ENCODE results near the genes KIF13A, NHLRC1 and MBOAT1.

DNA sequence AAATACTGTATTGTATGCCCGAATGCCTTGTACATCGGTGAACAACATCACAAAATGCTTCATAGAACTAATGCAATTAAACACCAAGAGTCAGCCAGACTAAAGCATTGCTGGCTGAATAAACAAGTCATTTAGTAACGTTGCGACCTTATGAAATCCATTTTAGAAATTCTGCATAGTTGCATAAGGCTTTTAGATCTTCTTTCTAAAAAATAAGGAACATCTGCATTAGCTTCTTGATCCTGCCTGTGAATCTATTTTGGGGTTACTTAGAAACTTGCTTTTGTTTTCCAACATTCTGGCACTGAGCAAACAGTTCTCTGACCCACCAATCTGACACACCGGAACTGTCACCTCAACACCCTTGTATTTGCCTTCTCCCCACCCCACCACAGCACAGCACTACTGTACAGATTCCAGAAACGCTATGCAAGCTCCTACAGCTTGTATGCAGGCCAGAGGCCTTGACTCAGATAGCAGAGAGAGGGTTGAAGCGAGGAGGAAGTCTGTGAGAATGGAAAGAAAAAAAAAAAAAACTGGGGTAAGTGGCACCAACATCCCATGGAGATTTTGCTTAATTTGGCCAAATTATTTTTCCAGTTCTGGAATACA is 55.0 kb downstream of the KIF13A start:
- PRO-cap, 8 experiments: no peak in any of the 8 experiments

GRCh38 chr6:17987375-17987996 is at the start of gene KIF13A:
Gene KIF13A (minus strand): TSS chr6:17987635.
- PRO-cap, 8 experiments: peak in 8 of 8 experiments; most common plus-strand start chr6:17987763 (in 8); most common minus-strand start chr6:17987901 (in 7)

DNA sequence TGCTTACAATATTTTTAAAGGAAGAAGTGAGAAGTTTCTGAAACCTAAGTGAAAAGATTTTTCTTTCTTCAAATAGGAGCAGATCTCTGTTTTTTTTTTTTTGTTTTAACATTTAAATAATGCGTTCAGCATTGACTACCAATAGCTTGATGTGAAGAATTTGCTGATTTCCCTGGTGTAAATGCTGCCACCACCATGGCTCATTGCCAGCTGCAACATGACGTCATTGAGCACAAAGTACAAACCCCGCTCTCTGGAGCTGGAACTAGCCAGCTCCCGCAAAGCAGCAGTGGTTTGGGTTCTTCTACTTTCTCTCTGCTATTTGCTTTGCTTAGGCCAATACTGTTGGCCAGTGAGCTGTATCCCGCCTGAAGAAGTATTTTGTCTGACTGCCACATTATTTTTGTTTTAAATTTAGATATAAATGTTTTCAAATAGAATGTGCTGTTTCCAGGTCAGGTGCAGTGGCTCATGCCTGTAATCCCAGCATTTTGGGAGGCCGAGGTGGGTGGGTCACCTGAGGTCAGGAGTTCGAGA is 47.3 kb upstream of the KIF13A start:
- PRO-cap, 8 experiments: no peak in any of the 8 experiments

DNA sequence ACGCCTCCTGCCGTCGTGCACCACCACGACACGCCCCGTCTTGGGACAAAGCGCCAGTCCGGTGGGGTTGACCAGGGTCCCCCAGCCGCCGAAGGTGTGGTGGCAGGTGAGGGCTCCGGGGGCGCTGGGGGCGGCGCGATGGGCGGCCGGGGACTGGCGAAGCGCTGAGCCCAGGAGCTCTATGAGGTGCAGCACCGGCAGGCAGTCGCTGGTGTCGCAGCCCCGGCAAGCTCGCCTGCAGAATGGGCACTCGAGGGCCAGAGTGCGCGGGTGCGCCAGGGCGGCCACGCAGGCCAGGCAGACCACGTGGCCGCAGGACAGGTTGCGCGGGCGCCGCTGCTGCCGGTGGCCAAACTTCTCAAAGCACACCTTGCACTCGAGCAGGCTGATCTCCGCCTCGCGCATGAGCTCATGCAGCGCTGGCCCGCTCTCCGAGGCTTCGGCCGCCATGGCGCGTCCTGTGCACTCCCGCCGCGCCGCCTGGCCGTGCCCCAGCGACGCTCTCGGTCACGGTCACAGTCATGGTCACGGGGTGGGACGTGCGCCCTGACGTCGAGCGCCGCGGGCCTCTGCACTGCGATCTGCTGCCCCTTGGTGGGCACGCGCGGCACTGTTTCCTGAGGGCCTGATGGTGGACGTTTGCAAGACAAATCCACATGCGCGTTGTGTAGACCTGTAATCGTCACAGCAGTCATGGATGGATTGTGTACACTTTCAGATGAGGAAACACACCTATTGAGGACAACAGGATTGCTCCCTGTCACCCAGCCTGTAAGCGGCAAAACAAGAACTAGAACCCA is at the start of gene NHLRC1:
TSS of gene NHLRC1 (minus strand) at position 521 of the 800 bp plus-strand sequence.
- PRO-cap, 8 experiments: peak in 8 of 8 experiments; most common plus-strand start position 610 of the sequence (in 6); most common minus-strand start position 488 of the sequence (in 8)

- PRO-cap, 8 experiments: no peak in any of the 8 experiments
Observed at GRCh38 chr6:18141692-18142253, 13.1 kb downstream of the TPMT start.

DNA sequence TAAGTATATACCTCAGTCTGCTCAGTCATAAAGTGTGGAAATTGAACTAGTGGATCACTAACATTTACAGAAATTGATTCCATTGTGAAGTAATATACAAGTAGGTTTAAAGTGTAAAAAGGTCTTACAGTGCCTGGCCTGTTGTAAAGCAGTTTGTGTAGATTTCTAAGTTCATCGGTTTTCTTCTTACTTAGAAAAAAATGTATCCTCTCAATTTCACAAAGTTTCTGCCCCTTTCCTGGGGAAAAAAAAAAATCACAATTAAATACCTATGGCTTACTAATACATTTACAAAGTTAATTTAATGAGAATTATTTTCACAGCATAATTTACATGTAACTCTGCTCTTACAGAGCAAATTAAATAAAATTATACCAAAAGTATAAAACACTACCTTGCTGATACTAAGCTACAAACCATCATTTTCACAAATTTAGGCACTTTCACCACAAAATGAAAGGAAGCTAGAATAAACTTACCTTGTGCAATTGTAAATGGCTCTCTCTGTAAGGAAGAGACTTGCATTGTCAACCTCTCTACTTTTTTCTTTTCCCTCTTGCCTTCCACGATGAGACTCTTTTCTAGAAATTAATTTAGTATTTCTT is 6.4 kb downstream of the DEK start:
- PRO-cap, 8 experiments: no peak in any of the 8 experiments

DNA sequence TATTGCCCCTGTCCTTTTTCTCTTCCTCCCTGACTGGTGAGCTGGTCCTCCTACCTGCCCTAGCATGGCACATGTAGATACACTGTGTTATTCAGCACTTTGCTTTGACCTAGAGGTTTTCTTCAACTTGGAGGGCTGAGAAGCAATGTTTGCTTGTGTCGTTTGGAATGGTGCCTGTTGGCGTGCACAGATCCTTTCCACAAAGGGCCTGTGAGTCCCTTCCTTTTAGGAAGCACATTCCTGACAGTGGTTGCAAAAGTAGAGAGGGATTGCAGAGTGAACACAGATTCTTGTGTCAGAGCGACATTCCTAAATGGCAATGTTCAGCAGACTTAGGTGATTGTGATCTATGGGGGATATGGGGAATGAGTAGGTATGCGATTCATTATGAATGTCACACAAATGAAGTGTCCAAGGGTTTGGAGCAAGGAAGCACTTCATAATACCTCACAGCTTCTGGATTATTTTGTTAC is 850 bp upstream of the RNF144B start:
- PRO-cap, 8 experiments: no peak in any of the 8 experiments

- PRO-cap, 8 experiments: no peak in any of the 8 experiments
Observed at GRCh38 chr6:19232083-19232670, 605.0 kb upstream of the ID4 start.

- PRO-cap, 8 experiments: no peak in any of the 8 experiments
Observed at GRCh38 chr6:19312055-19312757, 525.0 kb upstream of the ID4 start.

GRCh38 chr6:19806384-19806770 is 30.8 kb upstream of the ID4 start:
- PRO-cap, 8 experiments: no peak in any of the 8 experiments

DNA sequence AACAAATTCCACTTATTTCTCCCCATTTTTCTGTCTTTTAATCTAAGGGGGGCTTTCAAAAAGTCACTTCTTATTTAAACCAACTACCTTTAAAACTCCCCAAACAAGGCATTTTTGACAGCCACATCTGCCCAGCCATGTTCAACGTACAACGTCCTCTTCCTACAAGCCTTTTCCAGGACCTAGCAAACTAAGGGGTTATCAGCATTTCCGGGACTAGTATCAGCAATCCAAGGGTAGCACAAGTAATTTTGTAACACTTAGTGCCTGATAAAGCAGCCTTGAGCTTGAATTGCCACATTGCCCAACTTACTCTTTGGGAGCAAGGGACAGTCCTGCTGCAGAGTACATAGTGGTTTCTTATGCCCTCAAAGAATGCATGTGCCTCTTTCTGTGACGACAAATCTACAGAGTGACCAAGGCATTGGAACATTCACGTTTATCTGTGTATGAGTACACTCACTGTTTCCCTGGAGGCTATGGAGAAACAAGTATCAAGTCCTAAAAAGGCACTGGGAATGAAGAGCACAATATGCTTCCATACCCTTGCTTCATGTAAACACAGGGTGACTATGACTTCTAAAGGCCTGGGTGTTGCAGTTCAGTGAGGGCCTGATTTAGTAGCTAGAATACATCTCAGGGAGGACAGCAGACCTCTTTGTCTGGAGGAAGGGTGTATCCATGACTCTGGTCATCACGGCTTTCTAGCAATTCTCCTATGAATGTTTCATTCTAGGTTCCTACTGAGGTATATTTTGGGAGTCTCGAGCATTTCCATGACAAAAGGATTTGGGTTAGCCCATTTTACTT is 3.2 kb upstream of the ID4 start:
- PRO-cap, 8 experiments: no peak in any of the 8 experiments

DNA sequence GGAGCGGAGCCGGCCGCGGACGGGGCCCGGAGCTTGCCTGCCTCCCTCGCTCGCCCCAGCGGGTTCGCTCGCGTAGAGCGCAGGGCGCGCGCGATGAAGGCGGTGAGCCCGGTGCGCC is 351 bp downstream of the ID4 start:
- PRO-cap, 8 experiments: no peak in any of the 8 experiments

DNA sequence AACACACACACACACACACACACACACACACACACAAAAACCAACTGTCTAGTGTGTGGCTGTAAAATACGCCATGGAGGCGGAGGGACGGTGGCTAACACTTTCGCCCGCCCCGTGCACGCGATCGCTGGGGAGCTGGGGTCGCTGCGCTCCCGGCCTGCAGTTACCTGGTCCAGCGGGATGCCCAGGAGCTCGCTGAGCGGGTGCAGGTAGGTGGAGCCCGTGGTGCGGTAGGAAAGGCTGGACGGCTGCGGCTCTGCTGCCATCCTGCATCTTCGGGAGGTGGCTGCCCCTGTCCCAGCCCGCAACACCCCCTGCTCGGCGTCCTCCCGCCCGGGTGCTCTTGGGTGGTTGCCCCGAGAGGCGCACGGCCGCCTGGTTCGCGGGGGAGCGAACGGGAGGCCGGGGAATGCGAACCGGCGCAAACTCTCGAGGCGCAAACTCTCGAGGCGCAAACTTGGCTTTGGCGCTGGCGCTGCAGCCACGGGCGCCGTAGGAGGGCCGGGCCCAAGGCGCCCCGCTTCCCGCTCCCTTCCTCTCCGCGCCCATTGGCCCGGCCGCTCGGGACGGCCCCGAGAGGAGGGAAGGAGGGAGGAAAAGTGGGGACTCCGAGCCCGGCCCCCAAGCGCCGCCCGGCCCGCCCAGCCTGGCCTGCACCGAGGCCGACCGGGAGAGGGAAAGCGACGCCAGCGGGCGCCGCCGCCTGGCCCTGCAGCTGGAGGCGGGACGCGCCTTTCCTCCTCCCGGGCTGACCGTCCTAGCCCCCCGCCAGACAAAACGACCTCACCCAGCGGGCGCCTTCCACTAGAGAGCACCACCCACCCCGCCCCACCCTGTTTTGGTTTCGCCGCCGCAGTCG is at the start of gene MBOAT1:
TSS of gene MBOAT1 (minus strand) at position 501 of the 859 bp plus-strand sequence.
- PRO-cap, 8 experiments: peak in 8 of 8 experiments; most common plus-strand start position 672 of the sequence (in 6); most common minus-strand start position 766 of the sequence (in 7)

GRCh38 chr6:20401096-20401642 is 510 bp upstream of the E2F3 start:
- PRO-cap, 8 experiments: peak in 1 of 8 experiments; most common plus-strand start chr6:20401261 (in 1); most common minus-strand start chr6:20401202 (in 1)

- PRO-cap, 8 experiments: no peak in any of the 8 experiments
Observed at GRCh38 chr6:20429059-20430231, 27.8 kb downstream of the E2F3 start.

- PRO-cap, 8 experiments: no peak in any of the 8 experiments
Observed at GRCh38 chr6:20455119-20456153, 53.8 kb downstream of the E2F3 start.

DNA sequence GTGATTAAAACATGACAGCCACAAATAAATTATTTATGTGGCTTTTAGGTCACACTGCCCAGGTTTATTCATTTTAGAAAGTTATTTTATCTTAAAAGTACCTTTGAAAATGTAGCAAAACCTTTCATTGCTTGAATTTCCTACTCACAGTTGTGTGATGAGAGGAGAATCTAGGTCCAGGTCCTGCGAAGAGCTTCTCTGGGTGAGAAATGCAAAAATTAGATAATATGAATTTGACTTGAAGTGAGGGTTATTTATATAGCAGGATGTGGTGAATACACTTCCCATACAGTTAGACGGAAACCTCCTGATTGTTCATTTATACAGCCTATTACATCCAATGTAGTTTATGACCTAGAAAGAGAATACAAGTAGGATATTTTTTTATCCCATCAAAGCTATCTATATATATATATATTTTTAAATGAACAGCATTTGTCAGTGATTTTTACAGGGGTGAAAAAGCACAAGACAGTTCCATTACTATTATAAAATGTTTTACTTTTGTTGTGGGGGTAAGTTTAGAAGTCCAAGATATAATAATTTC is 30.6 kb downstream of the CDKAL1 start:
- PRO-cap, 8 experiments: no peak in any of the 8 experiments

- PRO-cap, 8 experiments: no peak in any of the 8 experiments
Observed at GRCh38 chr6:21263445-21264180, 329.9 kb upstream of the SOX4 start.

GRCh38 chr6:21586811-21588012 is 6.3 kb upstream of the SOX4 start:
- PRO-cap, 8 experiments: peak in 2 of 8 experiments; most common minus-strand start chr6:21587865 (in 2)

DNA sequence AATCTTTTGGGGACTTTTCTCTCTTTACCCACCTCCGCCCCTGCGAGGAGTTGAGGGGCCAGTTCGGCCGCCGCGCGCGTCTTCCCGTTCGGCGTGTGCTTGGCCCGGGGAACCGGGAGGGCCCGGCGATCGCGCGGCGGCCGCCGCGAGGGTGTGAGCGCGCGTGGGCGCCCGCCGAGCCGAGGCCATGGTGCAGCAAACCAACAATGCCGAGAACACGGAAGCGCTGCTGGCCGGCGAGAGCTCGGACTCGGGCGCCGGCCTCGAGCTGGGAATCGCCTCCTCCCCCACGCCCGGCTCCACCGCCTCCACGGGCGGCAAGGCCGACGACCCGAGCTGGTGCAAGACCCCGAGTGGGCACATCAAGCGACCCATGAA is 786 bp downstream of the SOX4 start:
- PRO-cap, 8 experiments: peak in 8 of 8 experiments; most common plus-strand start position 218 of the sequence (in 7); most common minus-strand start position 208 of the sequence (in 8)